AG09319 (cell line): ENCODE data around the gene GSG1.

DNA sequence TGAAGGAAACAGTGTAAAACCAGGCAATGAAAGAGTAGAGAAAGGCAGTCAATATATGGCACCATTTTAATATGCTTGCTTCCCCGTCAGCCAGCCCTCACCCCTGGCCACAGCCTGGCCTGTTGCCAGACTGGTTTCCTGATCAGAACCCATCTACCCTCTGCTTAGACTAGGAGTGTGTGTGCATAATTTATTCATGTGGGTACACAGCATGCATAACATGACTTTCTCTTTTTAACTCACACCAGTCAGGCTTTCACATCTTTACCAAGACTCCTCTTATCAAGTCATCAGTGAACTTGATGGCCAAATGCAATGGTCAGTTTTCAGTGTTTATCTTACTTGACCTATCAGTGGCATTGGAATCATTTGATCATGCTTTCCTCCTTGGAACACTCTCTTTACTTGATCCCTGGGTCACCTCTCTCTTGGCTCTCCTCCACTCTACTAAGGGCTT is 9.9 kb upstream of the GPR19 start:
- RRBS, result no CpG with 5 or more reads among the region's 1 CpG

GRCh38 chr12:12717893-12718114 is 636 bp downstream of the CDKN1B start:
- RRBS, result no CpG with 5 or more reads among the region's 11 CpGs

DNA sequence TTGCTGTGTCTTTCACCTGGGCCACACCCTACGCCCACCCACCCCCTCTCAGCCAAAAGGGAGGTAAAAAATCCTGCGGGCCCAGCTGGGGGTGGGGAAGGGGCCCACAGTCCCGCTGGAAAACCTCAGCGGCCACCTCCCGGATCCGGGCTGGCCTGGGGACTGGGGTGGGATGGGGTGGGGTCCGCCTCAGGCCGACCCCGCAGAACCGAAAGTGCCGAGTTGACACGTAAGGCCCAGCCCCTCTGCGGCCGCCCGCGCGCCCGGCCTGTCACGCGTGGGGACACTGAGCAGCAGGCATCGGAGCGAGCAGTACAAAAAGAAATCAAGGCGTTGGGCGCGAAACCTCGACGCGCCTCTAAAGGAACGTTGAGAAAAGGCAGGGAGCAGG is 7.6 kb downstream of the CDKN1B start:
- RRBS, result no CpG with 5 or more reads among the region's 29 CpGs

GRCh38 chr12:12736422-12737167 is 19.4 kb downstream of the CDKN1B start:
- RRBS, result no CpG with 5 or more reads among the region's 11 CpGs

DNA sequence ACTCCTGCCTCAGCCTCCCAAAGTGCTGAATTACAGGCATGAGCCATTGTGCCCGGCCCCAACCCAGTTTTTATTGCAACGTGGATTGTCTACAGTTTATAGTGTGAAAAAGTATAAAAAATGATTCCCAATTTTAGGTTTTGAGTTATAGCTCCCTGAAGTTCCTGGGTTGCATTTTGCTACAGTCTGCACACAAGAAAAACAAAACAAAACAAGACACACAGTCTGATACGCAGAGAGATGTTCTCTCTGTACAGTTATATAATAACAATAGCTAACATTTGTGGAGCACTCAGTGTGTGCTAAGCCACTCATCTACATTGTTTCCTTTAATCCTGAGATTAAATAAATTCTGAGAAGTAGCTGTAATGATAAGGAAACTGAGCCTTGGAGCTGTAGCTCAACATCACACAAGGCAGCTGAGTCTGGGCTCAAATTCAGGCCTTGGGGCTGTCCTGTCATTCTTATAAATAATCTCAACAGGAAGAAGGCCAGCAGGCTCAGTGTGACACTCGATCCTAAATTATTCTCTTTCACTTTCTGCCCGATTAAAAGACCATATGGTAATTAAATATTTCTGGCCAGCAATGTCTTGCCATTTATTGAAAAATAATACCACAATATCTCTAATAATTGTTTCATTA is 24.4 kb downstream of the CDKN1B start:
- RRBS, result no CpG with 5 or more reads among the region's 5 CpGs

GRCh38 chr12:12899696-12900248 is 8.4 kb downstream of the GPRC5A start:
- RRBS, result no CpG with 5 or more reads among the region's 8 CpGs

- RRBS, result no CpG with 5 or more reads among the region's 5 CpGs
These were observed 4.9 kb downstream of the GSG1 start for GRCh38 chr12:13098465-13099022.

DNA sequence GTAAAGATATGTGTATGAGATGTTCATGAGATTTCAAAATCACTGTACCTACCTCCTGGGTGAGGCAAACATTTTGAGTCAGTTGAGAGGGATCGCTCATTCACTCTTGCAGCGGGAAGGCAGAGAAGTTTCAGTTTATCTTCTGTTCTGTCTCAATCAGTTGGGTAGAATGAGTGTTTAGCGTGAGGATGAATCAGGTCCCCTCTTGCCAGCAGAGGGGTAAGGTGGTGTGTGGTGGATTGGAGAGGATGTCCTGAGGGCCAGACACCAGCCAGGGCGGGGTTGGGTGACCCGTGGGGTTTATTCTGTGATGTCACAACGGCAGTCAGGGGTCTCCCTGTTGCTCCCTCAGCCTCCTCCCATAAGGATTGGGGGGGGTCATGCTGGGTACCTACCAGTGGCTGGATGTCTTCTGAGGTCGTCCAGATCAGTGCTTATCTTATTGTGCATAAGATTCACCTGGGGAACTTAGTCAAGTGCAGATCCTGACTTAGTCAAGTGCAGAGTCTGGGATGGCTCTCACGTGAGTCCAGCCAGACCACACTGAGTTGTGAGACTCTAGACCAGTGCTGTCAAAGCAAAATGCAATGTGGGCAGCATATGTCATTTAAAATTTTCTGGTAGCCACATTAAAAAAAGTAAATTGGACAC is at the start of gene GSG1:
TSS of gene GSG1 (minus strand) at position 255 of the 651 bp plus-strand sequence.
- RRBS, result no CpG with 5 or more reads among the region's 8 CpGs

DNA sequence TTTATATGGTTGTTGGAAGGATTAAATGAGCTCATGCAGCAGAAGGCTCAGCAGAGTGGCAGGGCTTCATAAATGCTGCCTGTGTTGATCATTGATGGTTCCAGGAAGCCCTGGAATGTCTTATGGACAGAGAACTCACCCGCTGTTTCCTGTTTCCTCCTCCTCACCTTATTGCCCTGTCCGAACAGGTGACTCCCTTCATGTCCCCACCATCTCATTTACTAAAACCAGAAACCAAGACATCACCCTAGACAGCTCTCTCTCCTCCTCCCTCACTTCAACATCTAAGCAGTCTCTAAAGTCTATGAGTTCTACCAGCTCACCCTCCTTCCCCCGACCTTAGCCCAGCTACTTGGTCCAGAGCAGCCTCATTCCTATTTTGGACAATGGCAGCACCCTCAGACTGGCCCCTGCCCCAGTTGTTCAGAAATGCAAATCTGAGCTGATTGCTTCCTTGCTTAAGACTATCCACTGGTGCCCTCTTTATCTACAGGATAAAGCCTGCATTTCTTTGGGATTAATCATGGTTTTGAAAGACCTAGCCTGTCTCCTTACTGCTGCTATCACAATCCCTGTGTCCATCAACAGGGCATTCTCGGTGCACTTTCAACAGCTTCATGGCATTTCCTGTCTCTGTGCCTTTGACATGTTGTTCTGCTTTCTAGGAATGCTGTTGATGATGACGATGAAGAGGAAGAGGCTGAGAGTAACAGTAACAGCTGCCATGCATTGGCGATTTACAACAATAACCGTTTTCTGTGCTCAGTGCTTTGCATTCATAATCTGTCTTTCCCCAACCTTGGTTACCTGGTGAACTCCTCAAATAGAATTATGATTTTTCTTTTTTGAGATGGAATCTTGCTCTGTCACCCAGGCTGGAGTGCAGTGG is 21.5 kb upstream of the GSG1 start:
- RRBS, result no CpG with 5 or more reads among the region's 7 CpGs

GRCh38 chr12:13135173-13136217 is 32.0 kb upstream of the GSG1 start:
- RRBS, result 2% methylated on average over 6 of the region's 17 CpGs

- RRBS, result no CpG with 5 or more reads among the region's 3 CpGs
These were observed 1.8 kb upstream of the EMP1 start for GRCh38 chr12:13194637-13195192.

DNA sequence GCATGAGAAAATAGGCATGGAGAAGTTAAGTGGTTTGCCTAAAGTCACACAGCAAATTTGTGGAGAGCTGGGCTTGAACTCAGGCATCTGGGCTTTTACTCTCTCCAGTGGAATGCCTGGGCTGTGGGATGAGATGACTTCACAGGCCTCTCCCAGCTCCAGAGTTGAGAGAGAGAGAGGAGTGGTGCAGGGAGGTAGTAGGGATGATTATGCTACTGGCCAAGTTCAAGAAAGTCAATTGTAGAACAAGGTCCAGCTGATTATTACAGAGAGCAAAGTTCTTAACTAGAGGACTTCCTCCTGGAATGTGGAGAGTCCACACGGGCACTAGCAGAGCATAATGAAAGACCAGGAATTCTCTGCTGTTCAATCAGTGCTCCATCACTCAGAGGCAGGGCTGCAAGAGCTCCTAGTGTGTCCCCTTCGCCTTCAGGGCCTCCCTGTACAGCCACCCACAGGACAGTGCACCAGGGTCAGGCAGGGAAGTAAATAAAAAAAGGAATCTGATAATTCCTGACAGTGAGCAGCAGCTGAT is 686 bp upstream of the EMP1 start:
- RRBS, result no CpG with 5 or more reads among the region's 2 CpGs

DNA sequence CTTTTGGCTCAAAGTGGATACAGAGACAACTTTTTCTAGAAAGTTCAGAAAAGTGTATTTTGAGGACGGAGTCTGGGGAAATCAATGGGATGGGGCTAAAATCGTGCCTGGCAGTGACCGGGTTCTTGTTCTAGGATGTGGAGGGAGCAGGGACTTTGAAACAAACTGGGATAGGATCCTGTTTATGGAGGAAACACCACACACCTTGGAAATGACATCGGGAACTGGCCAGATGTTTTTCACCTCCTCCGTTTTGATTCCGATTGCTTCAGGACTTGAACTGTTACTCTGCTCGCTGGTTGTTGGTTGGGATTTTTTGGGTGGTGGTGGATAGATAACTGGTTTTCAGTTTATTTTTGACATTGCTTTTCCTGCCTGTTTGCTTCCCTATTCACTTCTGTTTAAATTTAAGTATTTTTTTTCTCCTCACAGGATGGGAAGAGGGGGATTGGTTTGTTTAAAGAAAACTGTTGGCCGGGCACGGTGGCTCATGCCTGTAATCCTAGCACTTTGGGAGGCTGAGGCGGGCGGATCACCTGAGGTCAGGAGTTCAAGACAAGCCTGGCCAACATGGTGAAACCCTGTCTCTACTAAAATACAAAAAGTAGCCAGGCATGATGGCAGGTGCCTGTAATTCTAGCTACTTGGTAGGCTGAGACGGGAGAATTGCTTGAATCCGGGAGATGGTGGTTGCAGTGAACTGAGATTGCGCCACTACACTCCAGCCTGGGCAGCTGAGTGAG is 667 bp downstream of the EMP1 start:
- RRBS, result no CpG with 5 or more reads among the region's 14 CpGs

- RRBS, result no CpG with 5 or more reads among the region's 1 CpG
These were observed 11.7 kb downstream of the EMP1 start for GRCh38 chr12:13208259-13208575.

DNA sequence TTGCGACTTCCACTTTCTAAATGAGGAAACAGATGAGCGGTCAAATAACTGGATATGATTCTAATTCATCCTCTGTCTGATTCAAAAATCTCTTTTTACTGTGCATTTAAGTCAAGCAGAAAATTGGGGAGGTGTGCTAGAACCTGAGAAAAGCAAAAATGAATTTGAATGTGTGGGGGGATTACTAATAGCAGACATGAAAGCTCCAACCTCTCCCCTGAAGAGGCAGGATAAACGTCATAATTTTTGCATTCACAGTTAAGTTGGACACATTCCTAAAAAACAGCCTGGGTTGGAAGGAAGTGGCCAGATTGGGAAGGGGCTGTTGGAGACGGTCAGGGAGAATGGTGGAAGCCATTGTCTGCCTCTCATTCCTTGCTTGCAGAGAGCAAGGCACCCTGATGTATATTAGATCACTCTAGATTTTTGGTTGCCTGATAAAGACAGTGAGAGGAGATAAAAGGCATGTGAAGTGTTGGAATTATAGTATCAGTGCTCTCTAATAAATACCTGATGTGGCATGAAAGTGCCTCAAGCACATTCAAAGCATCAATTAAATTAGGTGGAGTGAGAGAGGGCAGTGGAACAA is 13.2 kb downstream of the EMP1 start:
- RRBS, result no CpG with 5 or more reads among the region's 4 CpGs

- RRBS, result no CpG with 5 or more reads among the region's 7 CpGs
These were observed 21.8 kb downstream of the EMP1 start for GRCh38 chr12:13218014-13219080.

DNA sequence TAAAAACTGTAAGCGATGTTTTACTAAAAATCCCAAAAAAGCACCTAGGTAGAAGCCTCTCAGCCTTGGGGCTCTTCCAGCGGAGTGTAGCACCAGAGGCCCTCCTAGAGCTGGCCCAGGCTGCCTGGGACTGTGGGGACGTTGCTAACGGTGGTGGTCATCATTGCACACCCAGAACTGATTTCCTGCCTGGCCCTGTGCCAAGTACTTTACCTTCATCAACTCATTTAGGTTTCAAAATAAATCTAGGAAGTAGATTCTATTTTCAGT is 59.8 kb downstream of the EMP1 start:
- RRBS, result no CpG with 5 or more reads among the region's 4 CpGs

- RRBS, result no CpG with 5 or more reads among the region's 4 CpGs
These were observed 109.5 kb upstream of the ATF7IP start for GRCh38 chr12:14255992-14256462.

GRCh38 chr12:14258363-14259162 is 106.9 kb upstream of the ATF7IP start:
- RRBS, result no CpG with 5 or more reads among the region's 9 CpGs

GRCh38 chr12:14283458-14284069 is 81.9 kb upstream of the ATF7IP start:
- RRBS, result no CpG with 5 or more reads among the region's 6 CpGs